Placental epithelial cell (primary cell): ENCODE results near the gene RPL17.

DNA sequence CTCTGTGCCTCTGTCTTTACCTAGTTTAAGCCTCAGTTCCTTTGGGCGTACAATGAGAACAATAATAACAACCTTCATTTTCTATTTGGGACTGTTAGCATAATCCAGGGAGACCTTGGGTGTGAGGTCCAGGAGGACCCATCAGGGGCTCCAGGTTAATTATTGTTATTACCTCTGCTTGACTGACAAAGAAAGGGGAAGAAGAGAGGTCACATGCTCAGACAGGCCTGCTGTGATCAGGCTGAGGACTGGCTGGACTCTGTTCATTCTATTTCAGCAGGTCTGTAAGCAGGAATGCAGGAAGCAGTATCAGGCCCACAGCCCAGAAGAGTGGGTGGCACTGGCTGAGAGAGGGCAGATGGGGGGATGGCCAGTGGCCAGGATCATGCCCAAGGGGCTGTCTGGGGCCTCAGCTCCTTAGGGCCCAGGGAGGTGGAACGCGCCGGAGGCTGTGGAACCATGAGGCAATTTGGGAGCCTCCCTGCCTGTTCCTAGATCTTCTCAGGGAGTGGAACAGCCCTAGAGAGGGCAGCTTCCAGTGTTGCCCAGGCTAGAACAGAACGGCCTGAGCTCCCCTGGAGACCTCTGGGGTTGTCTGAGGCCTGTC, 43.7 kb upstream of the ZBTB7C start:
- CAGE, long polyA plus RNA: no peak

GRCh38 chr18:48542768-48543154, 3.9 kb downstream of the CTIF start:
- CAGE, long polyA plus RNA: no peak

GRCh38 chr18:48575460-48576755, 37.1 kb downstream of the CTIF start:
- CAGE, long polyA plus RNA: no peak

DNA sequence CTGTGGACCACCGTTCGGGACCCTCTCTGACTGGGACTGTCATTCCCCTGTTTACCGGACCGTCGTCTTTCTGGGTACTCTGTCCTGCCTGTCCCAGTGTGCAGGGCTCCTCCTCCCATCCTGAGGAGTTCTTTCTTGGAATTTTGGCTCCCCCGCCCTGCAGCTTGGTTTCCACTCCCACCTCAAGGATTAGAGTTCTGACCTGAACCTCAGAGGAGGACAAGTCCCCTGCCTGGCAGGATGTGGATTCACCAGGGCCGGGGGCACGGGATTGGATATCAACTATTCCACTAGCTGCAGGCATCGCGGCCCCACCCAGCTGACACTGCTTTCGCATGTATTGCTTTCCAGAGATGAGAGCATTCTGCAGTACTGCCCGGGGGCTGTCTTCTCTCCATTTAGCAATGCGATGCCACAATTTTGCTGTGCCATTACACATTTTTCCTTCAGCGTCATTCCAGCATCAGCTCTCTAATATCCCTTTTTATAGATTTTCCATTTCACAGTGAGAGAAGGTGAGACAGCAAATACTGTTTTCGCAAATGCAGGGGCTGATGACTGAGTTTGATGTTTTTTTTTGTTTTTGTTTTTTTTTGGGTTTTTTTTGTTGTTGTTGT, 41.9 kb downstream of the CTIF start:
- CAGE, long polyA plus RNA: no peak

GRCh38 chr18:48589818-48590420, 51.1 kb downstream of the CTIF start:
- CAGE, long polyA plus RNA: no peak

GRCh38 chr18:48714757-48715424, 176.1 kb downstream of the CTIF start:
- CAGE, long polyA plus RNA: no peak

DNA sequence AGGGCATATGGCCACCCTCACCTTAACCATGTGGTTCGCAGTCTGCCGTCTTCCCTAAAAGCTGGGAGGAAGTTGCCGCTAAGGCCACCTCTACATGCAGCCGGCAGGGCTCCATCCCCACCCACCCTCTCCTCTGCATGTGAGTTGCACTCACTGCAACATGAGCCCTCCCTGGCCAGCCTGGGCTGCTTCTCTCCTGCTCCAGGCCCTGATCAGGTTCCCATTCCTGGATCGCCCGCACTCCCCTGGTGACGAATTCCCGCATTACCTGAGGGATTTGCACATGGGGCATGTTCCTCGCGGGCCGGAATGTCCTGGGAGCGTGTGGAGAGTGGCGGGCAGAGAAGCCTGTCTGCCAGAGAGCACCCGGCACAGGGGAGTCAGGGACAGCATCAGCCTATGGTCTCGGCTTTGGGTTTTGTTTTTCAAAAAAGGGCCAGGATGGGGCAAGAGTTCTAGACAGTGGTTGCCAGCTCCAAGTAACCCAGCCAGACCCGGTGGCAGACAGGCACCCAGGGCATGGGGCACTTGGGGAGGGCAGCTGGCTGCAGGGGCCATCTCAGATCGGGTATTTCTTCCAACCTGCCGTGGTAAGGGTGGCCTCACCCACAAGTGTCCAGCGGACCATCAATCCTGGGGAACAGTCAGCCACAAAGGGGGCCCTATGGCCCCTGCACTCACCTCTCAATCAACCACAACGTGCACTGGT, 187.8 kb downstream of the SMAD7 start:
- CAGE, long polyA plus RNA: no peak

- CAGE, long polyA plus RNA: no peak
Observed at GRCh38 chr18:48782041-48783177, 168.4 kb downstream of the SMAD7 start.

DNA sequence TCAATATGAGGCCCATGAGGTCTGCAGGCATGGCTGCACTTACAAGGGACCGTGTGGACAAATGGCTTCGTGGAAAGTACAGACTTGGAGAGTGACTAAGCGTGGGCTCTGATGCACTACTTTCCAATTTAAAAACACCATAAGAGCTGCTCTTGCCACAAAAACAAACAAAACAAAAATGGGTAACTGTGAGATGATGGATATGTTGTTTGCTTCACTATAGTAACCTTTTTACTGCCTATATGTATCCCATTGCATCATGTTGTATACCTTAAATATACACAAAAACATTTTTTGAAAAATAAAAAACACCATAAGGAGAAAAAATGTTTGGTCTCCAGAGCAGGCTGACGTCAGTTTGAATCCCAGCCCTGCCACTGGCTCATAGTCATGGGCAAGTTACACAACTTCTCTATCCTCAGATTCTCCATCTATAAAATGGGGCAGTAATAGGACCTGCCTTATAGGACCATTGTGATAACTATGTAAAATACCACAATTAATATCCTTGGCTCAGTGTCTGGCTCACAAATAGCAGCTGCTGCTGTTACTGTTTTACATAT, 135.7 kb downstream of the SMAD7 start:
- CAGE, long polyA plus RNA: no peak

DNA sequence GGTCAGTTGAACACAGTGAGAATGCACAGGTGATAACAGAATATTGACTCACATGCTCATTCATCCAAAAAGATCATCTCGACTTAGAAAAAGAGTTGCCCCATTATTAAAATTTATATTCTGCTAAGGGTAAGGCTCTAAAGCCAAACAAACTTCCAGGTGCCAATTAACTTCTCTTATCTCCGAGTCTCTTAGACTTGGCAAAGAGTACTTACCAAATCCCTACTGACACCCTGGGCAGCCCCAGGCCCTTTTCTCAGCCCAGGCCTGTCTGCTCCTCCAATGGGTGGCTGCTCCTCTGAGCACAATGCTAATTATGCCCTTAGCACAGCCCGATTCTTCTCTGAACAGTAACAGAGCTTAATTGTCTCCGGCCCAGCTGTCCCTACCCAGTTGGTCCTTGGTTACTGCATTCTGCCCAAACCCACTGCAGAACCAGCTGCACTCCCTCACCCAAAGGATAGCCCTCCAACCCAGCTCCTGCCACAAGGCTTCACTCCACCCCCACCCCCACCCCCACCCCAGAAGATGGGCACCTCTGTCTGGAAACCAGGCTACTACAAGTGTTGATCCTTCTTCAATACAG, 110.3 kb downstream of the SMAD7 start:
- CAGE, long polyA plus RNA: no peak

DNA sequence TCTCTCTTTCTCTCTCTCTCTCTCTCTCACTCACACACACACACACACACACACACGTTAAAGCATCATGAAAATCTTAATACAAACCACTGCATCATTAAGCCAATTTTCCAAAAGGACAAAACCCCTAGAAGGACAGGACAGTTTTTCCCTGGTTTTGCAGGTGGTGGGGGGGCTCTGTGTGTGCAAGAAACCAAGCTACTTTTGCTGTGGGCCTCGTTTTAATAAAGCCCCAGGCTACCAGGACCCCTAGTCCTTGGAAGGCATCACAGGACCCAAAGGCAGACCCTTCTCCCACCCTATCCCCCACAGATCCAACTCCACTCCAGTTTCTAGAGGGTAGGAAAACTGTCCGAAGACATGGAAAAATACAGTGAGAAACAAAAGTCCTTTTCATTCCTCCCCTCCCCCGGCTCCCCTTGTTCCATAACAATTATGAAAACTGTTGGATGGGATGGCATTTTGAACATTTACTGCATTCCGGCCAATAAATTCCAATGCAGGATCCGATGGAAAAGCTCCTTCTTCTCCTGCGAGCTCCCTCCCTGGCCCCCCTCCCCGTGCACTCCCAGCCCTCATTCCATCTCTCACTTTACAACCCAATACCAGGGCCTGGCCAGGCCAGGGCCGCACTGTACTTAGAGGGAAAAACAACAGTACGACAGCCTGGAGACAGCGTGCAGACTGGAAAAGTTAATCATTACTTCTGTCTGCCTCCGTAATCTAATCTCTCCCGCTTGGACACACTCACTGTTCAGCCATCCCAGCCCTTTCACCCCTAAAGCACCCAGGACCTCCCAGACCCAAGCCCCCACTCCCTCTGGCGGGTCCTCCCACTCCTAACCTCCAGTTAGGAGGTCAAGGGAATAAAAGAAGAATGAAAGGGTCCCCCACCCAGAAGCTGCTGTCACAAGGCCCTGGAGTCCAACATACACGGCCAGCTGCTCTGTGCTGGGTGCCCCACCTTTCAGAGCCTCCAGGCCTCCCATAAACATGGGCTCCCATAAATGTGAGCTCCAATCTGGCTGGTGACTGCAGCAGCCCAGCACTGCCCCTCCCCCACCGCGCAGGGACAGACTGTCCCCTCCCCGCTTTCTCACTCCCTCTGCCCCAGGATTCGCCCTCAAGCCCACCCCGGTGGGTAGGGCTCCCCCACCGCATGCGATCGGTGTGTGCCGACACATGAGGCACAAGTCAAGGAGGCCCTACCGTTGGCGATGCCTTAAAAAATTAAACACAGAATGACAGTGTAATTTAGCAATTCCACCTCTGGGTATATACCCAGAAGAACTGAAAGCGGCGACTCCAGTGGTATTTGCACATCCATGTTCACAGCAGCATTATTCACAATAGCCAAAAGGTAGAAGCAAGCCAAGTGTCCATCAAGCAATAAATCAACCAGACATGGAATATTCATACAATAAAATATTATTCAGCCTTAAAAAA, 20.7 kb downstream of the SMAD7 start:
- CAGE, long polyA plus RNA: no peak

DNA sequence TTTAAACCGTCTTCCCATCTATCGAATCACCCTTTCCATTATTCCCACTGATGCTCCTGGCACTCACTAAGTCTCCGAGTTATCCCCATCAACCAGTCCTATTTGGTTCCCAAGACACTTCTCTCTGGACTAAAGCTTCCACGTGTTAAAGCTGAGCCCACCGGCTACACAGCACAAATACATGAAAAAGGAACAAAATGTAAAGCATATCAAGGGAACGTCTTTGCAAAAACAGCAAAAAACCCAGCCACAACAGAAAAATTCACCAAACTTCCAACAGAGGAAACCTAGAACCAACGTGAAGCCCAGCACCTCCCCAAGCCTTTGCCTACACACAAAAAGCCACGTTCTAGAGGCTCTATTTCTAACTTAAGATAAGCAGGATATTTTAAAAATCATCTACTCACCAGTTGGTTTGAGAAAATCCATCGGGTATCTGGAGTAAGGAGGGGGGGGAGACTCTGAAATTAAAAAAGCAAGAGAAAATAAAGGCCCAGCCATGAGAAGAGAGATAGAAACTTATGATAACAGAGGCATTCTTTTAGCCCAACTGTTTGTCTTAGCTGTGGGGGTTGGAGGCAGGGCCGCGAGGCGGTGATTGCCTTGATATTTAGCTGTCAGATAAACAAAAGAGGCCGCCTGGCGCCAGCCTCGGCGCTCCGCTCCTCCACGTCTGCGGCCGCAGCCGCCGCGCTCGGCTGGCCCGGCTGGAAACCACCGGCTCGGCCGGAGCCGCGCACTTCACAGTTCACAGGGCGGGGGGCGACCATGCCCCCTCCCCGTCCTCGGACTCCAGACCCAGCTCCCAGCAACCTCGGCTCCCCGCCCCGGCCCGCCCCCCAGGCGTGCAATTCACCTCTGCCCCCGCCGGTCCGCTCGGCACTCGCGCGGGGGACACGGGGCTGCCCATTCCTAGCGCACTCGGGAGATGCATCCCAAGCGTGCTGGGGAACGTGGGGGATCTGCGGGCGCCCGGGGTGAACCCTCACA, 2.5 kb downstream of the SMAD7 start:
- CAGE, long polyA plus RNA: no peak

DNA sequence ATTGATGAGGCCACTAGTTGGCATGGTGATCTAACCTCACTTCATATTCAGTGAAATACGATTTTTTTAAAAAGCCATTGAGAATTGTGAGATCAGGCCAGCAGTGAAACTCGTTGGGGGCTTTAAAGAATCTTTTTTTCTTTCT, 2.3 kb upstream of the SMAD7 start:
- CAGE, long polyA plus RNA: no peak

DNA sequence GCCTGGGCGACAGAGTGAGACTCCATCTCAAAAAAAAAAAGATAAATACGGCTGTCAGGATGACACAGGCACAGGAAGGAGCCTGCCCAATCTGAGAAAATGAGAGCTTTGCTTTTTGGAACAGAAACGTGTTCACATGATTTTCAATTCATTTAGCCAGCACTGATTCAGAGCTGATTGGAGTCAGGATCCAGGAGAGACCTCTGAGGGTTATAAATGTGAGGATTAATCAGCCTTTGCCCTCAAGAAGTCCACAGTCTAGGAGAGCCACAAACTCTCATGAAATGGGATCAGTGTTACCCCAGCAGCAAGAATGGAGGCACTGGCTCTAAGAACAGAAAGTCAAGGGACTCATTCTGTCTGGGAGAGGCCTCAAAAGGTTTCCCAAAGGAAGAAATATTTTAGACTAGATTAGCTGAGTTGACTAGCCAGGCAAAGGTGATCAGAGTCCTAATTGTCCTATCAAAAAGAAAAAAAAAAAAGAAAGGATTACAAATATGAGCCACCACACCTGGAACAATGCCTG, 7.0 kb upstream of the SMAD7 start:
- CAGE, long polyA plus RNA: no peak

DNA sequence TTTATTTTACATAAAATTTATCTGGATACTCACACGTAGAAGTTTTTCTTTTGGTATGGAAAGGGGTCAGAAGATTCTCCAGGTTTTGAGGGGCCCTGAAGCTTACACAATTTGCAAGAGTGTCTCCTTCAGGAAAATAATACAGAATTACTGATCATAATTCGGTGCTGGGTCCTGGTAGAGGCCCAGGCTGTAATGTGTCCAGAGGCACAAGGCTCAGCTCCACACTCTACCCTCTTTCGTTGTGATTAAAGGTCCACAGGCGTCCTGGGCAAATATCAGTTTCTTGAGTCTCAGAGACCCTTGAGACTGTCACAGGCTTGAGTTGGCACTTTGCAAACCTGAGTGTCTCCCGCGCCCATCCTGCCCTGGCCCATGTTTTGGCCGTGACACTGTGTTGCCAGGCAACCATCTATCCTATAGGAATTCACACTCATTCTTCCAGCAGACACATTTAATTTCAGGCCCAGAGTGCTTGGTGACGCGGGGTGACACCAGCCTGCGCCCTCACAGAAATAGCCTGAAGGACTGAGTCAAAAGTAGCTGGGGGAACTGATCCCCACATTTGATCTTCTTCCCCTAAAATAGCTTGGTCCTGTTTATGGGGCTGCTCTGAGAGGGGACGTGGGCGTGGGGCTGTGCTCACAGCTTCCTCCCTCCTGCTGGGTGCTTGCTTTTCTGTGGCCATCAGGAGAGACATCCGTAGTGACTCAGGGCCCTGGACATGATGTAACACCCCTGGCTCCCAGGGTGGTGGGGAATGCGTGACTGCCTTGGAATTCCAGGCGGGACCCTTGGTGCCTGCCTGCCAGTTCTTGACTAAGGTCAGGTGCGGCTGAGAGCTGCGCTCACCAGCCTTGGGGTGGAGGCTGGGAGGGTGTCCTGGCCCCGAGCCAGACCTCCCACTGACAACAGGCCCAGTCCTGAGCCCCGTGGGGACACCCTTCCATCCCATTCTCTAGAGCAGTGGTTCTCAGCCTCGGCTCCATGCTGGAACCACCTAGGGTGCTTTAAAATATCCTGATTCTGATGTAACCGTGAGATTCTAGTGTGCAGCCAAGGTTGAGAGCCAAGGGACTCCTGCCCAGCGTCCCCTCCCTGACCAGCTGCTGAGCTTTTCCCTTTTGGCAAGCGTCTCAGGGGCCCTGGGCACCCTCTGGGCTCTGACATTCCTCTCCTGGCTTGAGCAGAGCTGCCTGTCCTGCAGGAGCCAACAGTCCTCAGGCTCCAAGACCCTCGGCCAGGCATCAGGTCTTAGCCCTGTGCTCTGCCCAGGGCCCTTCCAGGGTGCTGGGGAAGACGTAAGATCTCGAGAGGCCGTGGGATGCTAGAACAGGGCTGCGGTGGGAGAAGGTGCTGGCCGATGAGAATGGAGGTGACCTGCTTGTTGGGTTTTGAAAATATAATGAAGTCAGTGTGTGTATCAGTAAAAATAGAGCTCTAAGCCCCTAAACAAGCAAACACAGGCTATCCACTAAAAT, 47.4 kb upstream of the SMAD7 start:
- CAGE, long polyA plus RNA: no peak

DNA sequence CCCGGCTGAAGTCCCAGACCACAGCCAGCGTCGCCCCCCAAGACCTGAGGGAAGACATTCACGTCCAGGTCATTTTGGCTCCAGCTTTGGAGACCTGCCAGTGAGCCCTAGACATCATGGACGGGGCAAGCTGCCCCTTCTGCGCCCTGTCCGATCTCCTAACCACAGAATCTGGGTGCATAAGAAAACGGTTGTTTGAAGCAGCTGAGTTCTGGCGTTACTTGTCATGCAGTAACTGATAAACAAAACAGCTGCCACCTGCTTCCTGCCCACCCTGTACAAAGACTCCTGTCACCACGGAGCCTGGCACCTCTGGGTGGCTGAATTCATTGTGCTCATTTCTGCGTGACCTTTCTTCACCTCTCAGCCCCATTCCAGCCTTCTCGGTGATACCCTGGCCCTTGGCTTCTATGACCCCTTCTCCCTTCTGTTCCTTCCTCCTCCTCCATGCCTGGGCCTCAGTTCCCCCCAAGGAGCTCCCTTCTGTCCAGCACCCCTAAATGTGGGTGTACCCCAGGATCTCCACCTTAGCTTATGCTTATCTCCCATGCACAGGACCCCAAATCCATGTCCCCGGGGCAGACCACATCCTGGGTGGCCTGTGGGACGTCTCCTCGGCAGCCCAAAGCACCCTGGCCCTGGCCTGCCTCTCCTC, 72.7 kb upstream of the SMAD7 start:
- CAGE, long polyA plus RNA: no peak

DNA sequence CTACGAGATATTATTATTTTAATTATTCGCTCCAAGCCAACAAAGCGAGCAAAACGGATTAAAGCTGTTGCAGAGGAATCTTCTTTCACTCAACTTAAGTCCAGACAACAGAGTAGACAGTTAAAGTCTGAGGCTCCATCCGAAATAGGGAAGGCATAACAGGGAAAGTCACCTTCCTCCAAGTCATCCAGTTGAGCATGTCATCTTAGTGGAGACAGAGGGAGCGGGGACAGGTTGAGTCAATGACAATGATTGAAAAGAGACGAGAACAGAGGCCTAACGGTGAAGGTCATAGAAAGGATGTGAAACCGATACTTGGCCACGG, 492 bp downstream of the C18orf32 start:
- CAGE, long polyA plus RNA: no peak

- CAGE, long polyA plus RNA: no peak
Observed at GRCh38 chr18:49491570-49492658, at the start of gene RPL17. TSS of gene RPL17 (minus strand) at chr18:49492465.

DNA sequence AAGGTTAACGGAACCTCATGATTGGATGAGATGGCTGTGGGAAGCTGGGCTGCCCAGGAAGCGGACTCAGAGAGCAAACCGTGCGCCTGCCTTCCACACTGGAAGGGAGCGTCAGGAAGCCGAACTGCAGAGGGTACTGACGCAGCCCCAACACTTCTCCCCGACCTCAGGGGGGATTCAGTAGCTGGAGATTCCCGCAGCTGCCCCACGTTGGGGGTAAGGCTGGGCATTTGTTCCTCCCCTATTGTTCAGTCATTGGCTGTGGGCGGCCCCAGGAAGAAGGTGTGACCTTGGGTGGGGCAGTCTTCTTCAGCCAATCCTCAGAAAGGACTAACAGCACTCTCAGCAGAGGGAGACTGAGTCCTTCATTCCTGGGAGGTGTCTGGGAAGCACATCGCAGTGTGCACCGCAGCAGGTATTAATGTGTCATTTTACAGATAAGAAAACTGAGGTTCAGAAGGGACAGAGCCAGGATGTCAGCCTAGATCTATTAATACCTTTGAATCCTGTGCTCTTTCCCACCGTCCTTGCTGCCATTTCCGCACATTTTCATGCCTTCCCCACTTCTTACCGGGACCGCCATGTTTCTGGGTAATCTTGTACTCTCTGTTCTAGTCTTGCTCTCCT, 6.9 kb upstream of the RPL17 start:
- CAGE, long polyA plus RNA: no peak

GRCh38 chr18:49565499-49566016, 3.7 kb downstream of the LIPG start:
- CAGE, long polyA plus RNA: no peak